ENCODE measurements around a stretch of chr3.

DNA sequence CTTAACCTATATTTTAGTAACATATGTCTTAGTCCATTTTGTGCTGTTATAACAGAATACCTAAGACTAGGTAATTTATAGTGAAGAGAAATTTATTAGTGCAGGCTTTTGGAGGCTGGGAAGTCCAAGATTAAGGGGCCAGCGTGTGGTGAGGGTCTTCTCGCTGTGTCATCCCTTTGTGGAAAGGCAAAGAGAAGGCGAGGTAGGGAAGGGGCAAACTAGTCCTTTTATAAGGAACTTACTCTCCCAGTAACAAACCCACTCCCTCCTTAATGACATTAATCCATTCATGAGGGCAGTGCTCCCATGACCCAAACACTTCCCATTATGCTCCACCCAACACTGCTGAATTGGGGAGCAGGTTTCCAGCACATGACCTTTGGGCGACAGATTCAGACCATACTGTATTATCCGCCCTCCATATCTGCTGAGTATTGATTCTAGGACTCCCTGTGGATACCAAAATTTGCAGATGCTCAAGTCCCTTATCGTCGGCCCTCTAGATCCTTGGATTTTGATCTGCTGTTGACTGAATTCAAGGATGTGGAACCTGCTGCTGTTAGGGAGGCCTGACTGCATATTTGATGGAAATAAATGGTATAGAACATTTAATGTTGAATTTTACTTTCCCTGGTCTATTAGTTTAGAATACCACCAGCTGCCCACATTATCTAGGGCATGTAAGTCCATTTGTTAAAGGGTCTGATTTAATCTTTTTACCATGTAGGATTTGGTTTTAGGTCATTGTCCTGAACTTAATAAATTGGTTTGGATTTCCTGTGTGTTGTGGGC lies 35.7 kb downstream of the PTPRG start:
- PRO-cap, 3 experiments, result no peak in any of the 3 experiments
- RAMPAGE, long total RNA, 4 experiments, result no peak in any of the 4 experiments
- RRBS, result no CpG with 5 or more reads among the region's 7 CpGs

GRCh38 chr3:62135859-62136291 lies 182.9 kb upstream of the C3orf14 start:
- PRO-cap, 3 experiments, result no peak in any of the 3 experiments
- RAMPAGE, long total RNA, 4 experiments, result no peak in any of the 4 experiments
- RRBS, result no CpG with 5 or more reads among the region's 6 CpGs

- PRO-cap, 3 experiments, result no peak in any of the 3 experiments
- RAMPAGE, long total RNA, 4 experiments, result no peak in any of the 4 experiments
- RRBS, result no CpG with 5 or more reads among the region's 4 CpGs
Observed at GRCh38 chr3:62294333-62295343, 24.2 kb upstream of the C3orf14 start.

GRCh38 chr3:62873253-62873600 lies 2.0 kb downstream of the CADPS start:
- PRO-cap, 3 experiments, result no peak in any of the 3 experiments
- RAMPAGE, long total RNA, 4 experiments, result no peak in any of the 4 experiments
- RRBS, result no CpG with 5 or more reads among the region's 3 CpGs

DNA sequence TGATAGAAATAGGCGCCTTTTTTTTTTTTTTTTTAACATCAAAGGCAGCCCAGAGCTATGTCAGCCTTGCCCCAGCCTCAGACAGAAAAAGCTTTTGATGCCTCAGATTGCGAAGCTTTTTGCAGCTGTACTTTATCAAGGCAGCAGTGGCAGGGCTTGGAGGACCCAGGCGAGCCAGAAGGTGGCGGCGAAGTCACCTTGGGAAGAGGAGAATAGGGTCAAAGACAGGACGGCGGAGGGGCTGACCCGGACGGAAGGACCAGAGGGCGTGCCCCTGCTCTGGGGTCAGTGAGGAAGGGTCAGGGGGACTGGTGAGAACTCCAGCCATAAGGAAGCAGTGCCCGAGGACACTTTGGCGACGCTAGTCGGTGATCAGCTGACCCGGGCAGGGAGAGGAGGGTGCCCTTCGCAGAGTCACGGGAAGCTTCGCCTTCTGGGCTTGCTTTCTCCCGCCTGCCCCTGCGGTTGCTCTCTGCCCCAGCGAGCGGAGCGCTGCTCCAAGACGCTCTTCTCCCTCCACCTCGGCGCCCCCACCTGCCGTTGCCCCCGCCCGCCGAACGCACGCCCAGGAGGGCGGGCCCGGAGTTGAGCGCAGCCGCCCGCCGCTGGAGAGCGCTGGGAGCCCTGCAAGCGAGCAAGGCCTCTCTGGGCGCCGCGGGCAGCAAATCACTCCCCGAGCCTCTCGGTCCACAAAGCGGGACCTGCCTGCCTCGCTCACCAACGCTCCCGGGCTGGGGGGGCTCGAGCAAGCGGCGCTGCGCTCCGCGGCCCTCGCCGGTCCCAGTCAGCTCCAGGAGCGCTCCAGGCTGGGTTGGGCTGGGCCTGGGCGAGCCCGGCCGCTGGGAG lies 1.4 kb downstream of the CADPS start:
- PRO-cap, 3 experiments, result no peak in any of the 3 experiments
- RAMPAGE, long total RNA, 4 experiments, result no peak in any of the 4 experiments
- RRBS, result 2% methylated on average over 12 of the region's 61 CpGs

- PRO-cap, 3 experiments, result no peak in any of the 3 experiments
- RAMPAGE, long total RNA, 4 experiments, result no peak in any of the 4 experiments
- RRBS, result no CpG with 5 or more reads among the region's 6 CpGs
Observed at GRCh38 chr3:63925169-63926093, 61.8 kb downstream of the ATXN7 start.

DNA sequence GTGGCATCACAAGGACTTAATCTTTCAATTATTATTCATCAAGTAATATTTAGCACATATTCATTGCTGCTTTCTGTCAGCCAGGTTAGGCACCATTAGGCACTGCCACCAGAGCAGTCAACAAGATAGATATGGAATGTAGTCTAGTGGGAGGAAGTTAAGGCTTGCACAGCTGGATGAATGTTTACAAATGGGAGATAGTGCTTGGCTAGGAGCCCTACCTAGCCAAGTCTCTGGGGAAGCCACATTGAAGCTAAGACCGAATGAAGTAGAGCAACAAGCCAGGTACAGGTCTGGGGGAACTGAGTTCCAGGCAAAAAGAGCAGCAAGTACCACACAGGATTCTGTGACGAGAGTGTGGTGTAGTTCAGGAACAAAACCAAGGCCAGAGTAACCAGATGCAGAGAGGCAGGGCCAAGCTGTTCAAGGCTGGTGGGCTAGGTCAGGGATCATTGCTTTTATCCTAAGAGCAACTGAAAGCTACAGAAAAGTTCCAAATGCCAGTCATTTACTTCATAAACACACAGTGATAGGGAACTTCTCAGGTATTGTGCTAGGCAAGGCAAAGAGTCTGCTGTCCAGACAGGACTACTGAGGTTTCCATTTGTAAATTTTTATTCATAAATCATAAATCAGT lies 77.6 kb downstream of the PSMD6 start:
- PRO-cap, 3 experiments, result no peak in any of the 3 experiments
- RAMPAGE, long total RNA, 4 experiments, result no peak in any of the 4 experiments
- RRBS, result no CpG with 5 or more reads among the region's 2 CpGs

GRCh38 chr3:63968922-63969283 lies 54.4 kb downstream of the PSMD6 start:
- PRO-cap, 3 experiments, result no peak in any of the 3 experiments
- RAMPAGE, long total RNA, 4 experiments, result no peak in any of the 4 experiments
- RRBS, result no CpG with 5 or more reads among the region's 1 CpG

DNA sequence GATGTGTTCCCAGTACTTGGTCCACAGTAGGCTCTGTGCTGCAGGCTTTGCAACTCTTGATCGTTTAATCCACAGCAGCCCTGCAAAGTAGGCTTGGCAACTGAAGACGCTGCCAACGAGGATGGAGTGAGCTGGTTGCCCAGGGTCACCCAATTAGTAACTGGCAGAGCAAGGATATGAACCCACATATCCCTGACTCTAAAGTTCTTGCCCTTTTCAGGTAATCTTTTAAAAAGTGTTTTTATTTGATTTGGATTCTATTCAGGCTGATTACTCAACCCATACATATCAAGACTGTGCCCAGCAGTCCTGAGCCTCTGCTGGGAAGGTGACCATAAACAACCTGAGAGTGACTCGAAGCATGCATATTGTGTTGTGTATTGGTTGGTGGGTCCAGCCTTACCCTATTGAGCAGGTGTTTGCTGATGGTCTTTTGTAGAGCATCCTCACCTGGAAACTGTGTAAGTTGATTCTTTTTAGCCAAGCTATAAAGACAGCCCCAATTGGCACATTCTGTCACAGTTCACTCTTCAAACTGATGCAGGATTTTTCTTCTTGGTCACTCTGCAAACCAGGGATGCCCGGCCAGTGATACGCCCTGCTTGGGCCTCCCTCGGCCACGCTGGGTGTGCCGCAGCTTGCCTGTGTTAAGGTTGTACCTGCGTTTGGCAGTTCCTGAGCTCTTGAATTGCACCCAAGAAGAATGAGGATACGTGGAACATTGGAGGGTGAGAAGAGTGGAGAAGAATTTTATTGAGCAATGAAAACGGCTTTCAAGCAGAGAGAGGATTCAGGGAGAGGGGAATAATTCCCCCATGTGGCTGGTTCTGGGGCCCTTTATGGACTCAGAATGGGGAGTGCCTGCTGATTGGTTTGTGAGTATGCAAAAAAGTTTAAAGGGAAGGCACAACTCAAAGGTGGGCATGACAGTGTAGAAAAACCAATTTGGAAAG lies 50.0 kb downstream of the PSMD6 start:
- PRO-cap, 3 experiments, result no peak in any of the 3 experiments
- RAMPAGE, long total RNA, 4 experiments, result no peak in any of the 4 experiments
- RRBS, result no CpG with 5 or more reads among the region's 12 CpGs

DNA sequence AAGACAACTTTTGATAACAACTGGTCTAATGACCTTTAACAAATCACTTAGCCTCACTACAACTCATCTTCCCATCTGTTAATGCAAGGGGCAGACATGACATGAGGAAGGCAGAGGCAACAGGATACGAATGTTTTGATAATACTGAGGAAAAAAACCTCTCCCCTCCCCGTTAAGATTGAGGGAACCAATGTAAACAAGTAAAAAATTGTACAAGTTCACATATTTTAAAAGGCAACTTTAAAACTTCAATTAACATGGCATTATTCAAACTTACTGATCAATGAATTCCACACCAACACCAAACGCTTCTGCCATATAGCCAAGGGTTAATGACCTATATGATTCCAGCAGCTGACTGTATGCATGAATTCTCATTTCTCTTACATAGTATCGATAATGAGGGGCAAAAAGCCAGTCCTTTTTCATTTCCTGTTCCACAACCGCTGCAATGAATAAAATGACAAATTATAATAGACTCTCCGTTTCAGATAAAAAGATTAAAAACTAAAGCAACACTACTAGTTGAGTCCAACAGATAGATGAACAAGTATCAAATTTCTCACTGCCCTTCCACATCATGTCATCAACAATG lies 10.0 kb downstream of the PSMD6 start:
- PRO-cap, 3 experiments, result no peak in any of the 3 experiments
- RAMPAGE, long total RNA, 4 experiments, result no peak in any of the 4 experiments
- RRBS, result no CpG with 5 or more reads among the region's 6 CpGs

DNA sequence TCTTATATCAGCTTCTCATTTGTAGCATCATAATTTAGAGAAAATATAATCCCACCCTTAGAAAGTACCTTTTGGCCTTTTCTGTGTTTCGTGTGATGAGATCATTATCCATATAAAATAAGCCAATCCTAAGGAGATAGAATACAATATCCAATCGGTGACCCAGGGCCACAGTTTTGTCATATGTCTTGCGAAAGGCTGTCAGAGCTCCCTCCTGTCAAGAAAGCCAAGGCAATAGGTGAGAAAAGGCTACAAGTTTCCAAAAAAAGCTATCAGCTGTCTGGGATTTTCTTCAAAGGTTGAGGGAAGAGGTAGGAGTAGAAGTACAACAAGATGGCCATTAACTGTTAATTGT lies 4.1 kb downstream of the PSMD6 start:
- PRO-cap, 3 experiments, result no peak in any of the 3 experiments
- RAMPAGE, long total RNA, 4 experiments, result no peak in any of the 4 experiments
- RRBS, result no CpG with 5 or more reads among the region's 3 CpGs

DNA sequence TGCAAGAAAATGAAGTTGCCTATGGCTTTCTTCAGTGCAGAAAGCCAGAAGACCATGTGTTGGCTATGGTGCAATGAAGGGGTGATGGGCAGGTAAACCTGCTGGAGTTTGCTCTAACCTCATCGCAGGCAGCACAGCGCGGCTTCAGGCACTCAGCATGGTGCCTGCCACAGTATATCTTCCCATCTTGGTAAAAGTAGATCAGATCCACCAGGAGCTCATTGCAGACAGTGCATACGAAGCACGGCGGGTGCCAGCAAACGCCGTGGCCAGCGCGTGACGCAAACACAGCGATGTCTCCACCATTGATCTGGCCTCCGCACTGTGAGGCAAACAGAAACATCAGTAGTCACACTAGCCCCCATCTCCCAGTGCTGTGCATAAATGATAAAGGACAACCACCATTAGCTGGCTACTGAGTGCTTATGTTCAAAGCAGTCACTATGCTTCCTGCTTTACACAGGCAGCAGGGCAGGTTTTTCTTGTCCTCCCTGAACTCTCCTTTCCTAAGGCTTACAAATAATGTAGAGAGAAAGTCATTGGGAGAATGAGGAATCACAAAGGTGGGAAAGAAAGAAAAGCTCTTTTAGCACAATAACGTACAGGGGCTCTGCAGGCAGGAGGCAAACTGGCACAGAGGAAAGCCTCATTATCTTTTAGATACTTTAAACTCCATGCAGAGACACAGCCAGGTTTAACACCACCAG lies 68.1 kb downstream of the PRICKLE2 start:
- PRO-cap, 3 experiments, result no peak in any of the 3 experiments
- RAMPAGE, long total RNA, 4 experiments, result no peak in any of the 4 experiments
- RRBS, result no CpG with 5 or more reads among the region's 14 CpGs

GRCh38 chr3:64188918-64189658 lies 36.2 kb downstream of the PRICKLE2 start:
- PRO-cap, 3 experiments, result no peak in any of the 3 experiments
- RAMPAGE, long total RNA, 4 experiments, result no peak in any of the 4 experiments
- RRBS, result no CpG with 5 or more reads among the region's 8 CpGs

- PRO-cap, 3 experiments, result no peak in any of the 3 experiments
- RAMPAGE, long total RNA, 4 experiments, result no peak in any of the 4 experiments
- RRBS, result no CpG with 5 or more reads among the region's 9 CpGs
Observed at GRCh38 chr3:64210095-64210807, 15.0 kb downstream of the PRICKLE2 start.

DNA sequence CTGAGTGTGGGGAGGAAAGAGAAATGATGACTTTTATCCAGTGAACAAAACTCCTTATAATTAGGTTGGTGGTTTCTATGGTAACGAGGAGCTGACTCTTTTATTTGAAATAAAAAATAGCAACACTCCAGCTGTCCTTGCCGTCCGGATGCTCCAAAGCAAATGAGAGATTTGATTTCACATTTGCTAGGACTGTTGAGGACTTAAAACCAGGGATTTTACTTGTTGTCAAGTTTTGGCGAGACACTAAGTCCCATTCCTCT lies 154.0 kb upstream of the PRICKLE2 start:
- PRO-cap, 3 experiments, result no peak in any of the 3 experiments
- RAMPAGE, long total RNA, 4 experiments, result no peak in any of the 4 experiments
- RRBS, result no CpG with 5 or more reads among the region's 4 CpGs

DNA sequence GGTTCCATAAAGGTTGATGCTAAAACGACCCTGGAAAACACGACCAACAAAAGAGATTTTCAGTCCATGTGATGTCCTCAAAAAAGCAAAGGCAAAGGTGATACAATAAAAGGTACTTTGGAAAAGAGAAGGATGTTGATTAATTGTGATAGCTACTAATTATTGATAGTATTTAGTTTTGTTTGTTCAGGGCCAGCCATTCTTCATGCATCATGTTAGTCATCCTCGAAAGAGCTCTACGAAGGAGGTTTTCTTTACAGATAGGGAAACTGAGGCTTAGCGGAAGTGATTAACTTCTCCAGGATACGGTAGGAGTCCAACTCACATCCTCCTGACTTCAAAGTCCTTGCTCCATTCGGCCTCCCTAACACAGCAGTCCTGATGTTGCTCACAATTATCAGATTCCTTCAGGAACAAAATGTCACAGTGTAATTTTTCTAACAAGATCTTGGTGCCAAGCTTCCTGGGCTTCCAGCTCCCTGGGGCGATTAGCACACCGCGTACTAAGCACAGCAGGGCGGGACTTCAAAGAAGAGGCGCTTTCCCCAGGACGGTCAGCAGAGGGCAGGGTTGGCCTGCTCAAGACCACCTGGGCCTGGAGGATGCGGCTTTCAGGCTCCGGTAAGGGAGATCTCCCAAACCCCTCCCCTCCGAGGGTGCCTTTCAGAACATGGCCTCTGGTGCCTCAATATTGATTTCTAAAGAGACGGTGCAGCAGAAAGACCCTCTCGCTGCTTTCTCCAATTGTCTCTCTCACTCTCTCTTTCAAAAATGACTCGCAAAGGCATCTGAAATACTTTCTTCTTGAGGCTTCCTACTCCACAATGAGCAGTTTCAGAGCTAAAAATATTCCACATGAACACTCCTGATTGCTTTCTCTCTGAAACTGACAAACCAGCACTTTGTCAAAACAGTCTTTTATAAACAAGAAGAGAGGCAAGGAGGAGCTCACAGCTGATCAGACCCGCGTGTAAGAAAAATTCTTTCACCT lies 154.3 kb downstream of the ADAMTS9 start:
- PRO-cap, 3 experiments, result peak in 1 of 3 experiments; most common plus-strand start position 694 of the sequence (in 1)
- RAMPAGE, long total RNA, 4 experiments, result no peak in any of the 4 experiments
- RRBS, result no CpG with 5 or more reads among the region's 21 CpGs

- PRO-cap, 3 experiments, result peak in 1 of 3 experiments; most common plus-strand start chr3:64561020 (in 1)
- RAMPAGE, long total RNA, 4 experiments, result no peak in any of the 4 experiments
- RRBS, result no CpG with 5 or more reads among the region's 2 CpGs
Observed at GRCh38 chr3:64560756-64561125, 127.1 kb downstream of the ADAMTS9 start.

GRCh38 chr3:64601836-64602672 lies 85.7 kb downstream of the ADAMTS9 start:
- PRO-cap, 3 experiments, result no peak in any of the 3 experiments
- RAMPAGE, long total RNA, 4 experiments, result start-site peak on the minus strand in 1 of 4 experiments, at chr3:64602056-64602486 at its widest, 5 reads per replicate
- RRBS, result no CpG with 5 or more reads among the region's 10 CpGs

DNA sequence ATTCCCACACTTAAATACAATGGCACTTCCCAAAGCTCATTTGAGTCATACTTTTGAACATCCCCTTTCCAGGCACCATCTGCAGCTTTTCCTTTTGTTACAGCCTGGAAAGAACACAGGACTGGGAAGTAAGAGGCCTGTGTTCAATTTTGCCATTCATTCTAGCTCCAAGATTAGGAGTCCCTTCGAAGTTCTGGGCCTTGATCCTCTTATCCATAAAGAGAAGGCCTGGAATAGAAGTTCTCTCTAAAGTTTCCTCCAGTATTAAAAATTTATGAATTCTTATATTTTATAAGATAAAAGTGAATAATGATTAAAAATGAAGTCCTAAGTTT lies 18.5 kb downstream of the ADAMTS9 start:
- PRO-cap, 3 experiments, result no peak in any of the 3 experiments
- RAMPAGE, long total RNA, 4 experiments, result no peak in any of the 4 experiments
- RRBS, result no CpG with 5 or more reads among the region's 1 CpG

DNA sequence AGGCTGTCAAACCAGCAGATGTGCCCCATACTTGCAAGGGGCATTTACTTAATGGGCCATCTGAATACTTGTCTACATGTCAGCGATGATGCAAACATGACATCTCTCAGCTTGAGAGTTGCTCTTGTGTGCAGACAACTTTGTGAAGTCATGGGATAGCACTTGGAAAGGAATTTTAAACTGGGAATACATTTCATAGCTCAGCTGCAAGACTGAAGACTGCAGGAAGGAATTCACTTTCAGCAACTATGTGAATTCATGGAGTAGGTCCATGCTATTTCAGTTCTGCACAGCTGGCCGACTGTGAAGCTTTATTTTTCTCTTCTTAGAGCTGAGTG lies 127.5 kb upstream of the ADAMTS9 start:
- PRO-cap, 3 experiments, result no peak in any of the 3 experiments
- RAMPAGE, long total RNA, 4 experiments, result no peak in any of the 4 experiments
- RRBS, result no CpG with 5 or more reads among the region's 2 CpGs